ENCODE measurements around a stretch of chr13.

DNA sequence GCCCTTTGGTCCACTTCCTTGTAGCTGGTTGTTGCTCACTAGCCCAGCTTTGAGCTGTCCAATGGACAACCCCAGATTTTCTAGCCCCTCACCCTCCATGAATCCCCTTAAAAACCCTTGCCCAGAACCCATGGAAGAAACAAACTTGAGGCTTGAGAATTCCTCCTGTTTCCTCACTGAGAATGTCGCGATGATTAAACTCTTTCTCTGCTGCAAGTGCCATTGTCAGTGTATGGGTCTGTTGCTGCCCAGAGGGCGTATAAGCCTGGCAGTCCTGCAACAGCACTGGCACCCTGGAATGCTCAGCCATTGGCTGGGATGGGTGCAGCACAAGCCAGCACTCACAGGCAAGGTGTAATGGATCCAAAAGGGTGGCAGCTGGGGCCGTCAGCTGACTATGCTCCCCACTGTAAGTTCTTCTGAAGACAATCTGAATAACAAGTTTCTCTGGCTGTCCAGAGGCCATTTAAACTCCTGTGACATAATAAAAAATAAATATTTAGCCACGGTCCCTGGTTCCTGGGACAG lies 6.2 kb downstream of the EPSTI1 start:
- PRO-cap = no peak

GRCh38 chr13:43045288-43045635 lies 21.9 kb downstream of the DNAJC15 start:
- PRO-cap = no peak

DNA sequence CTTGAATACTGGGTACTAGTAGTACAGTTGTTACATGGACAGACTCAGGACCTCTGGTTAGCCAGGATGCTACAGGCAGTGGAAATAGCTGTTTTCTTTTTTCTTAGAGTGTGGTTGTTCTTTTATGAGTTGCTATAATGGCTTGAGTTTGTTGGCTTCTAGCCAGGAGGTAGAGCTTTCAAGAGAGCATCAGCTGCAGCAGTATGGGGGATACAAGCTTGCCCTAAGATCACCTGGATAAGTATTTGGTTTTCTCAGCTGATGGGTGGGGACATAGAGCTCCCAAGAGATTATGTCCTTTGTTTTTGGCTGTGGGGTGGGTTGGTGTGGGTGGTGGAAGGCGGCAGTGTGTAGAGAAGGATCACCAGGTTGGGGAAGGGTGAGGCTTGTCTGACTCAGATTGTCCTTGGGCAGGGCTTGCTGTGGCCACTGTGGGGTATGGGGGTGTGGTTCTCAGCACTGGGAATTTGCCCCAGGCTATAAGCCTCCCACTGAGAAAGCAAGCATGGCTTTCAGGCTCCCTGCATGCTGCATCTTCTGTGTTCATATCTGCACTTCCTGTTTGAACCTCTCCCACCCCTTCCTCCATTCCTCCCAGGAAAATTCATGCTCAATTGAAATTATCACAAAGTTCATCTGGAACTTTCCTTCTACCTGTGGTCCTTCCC lies 34.8 kb downstream of the DNAJC15 start:
- PRO-cap = no peak

- PRO-cap = no peak
Observed at GRCh38 chr13:43327525-43328065, 304.2 kb downstream of the DNAJC15 start.

GRCh38 chr13:43407072-43407583 lies 379.6 kb downstream of the ENOX1 start:
- PRO-cap = no peak

GRCh38 chr13:43608769-43609140 lies 178.0 kb downstream of the ENOX1 start:
- PRO-cap = no peak

DNA sequence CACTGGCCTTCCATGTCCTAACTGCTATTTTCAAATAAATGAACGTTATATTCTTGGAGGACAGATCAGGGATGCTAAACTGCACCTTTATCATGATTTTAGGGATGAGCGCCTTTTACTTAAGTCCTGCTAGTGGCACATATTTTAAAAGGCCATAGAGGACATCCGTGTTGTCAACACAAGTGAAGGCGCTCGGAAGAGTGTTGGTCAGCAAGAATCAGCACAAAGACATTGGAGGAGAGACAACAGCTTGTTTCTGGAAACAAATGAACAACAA lies 943 bp downstream of the CCDC122 start:
- PRO-cap = bidirectional peak, plus-strand start at position 176 of the sequence, minus-strand start at position 23 of the sequence

DNA sequence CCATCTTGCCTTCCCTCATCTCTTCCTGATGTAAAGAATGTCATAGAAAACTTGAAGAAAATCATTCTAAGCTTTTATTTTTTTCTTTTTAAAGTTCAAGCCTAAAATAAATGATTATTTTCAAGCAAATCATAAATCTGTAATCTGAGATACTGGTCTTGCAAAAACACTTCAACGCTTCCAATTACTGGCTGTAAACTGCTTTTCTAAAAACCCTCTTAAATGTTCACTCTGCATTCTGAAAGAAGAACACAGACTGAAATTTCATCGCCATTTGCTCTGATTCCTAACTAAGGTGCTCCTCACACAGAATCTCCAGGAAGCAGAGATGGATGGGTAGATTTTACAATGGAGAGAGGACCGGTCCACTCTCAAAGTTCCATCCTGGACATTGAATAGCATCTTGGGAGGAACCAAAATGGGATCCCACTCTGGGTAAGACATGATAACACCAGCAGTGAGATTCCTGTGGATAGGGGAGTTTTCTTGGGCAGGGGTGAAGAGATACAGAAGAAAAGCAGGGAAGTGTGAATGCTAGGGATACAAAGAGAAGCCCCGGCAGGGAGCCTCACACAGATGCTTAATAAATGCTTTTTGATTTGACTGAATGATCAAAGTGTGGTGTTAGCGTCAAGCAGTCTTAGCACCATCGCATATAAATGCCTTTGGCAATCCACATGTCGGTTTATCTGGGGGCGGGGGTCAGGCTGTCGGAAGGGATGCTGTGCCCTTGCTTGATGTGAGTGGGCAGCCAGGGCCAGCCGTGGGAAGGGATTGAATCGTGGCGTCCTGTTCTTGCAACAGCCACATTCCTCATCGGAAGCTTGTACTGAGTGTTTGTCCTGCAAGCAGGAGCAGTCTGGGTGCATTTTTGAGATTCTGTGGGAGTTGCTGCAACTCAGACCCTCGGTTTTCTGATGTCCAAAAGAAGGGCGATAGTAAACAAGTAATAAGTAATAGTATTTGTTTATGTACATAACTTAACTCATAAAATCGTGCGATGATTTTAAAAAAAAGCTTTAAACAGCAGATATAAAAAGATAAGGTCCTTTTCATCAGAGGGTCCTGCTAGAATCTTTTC lies 108.4 kb downstream of the SMIM2 start:
- PRO-cap = no peak

DNA sequence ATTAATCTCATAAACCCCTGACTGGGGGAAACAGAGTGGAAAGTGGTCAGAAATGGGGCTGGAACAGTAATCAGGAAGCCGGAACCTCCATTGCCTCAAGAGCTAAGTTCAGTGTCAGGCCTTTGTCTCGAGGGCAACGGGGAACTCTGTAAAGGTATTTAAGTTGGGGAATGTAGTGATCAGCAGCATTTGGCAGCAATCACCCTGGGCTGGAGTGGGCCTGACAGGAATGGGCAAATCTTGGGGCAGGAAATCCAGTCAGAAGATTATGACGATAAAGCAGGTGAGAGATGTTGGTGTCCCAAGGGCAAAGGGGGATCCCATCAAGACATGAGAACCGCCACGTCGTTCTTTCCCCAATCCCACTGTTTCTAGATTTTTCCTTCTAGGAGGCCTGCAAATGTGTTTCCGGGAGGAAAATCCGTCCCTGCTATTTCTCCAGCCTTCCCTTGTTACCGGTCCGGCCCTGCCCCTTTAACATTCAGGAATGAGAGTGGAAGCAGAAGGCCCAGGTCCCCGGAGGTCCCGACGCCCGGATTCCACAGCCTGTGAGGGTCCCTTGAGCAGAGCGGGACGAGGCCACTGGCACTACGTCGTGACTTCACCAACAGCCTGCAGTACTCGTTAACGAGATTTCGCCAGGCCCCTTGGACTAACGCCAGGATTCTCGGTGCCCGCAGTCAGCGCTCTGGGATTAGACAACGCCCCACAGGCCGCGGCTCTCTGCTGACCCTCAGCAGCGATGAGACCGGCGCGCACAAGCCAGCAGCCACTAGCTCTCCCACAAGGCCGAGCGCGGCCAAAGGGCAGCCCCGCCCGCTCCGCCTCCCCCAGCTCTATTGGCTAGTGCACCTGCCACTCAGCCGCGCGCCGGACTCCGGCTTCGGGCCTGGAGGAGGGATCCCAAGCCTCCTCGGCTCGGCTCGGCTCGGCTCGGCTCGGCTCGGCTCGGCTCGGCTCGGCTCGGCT lies 19.6 kb downstream of the SMIM2 start:
- PRO-cap = bidirectional peak, plus-strand start at position 477 of the sequence, minus-strand start at position 735 of the sequence

DNA sequence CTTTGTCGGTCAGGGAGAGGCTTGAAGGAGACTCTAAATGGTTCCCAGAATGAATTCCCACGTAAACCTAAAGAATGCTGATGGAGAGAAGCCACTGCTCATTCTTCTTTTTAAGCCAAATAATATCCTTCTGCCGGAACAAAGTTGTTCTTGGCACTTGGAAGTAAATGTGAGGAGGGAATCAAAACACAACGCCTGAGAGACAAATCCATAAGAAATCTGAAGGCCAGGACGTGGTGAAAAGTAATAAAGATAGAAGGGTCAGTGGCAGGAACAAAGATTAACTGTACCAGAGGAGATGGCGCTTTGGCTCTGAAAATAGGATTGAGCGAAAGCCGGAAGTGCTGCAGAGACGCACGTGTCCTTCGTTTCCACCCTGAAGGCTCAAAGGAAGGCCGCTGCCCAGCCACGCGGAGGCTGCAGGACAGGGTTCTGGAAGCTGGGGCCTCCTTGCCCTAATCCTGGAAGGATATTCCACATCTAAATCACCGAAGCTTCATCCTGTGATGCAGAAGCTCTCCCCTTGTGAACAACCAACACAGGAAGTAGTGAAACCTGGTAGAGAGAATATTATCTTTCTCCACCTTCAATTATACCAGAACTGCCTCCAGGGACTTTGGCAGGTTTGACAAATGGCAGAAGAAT lies 2.1 kb downstream of the SMIM2 start:
- PRO-cap = no peak

- PRO-cap = no peak
Observed at GRCh38 chr13:44191256-44191911, 30.3 kb upstream of the SMIM2 start.

- PRO-cap = no peak
Observed at GRCh38 chr13:44396513-44396843, 22.9 kb downstream of the SERP2 start.

- PRO-cap = no peak
Observed at GRCh38 chr13:44403368-44404006, 29.9 kb downstream of the SERP2 start.

- PRO-cap = no peak
Observed at GRCh38 chr13:44414603-44415324, 41.1 kb downstream of the SERP2 start.

DNA sequence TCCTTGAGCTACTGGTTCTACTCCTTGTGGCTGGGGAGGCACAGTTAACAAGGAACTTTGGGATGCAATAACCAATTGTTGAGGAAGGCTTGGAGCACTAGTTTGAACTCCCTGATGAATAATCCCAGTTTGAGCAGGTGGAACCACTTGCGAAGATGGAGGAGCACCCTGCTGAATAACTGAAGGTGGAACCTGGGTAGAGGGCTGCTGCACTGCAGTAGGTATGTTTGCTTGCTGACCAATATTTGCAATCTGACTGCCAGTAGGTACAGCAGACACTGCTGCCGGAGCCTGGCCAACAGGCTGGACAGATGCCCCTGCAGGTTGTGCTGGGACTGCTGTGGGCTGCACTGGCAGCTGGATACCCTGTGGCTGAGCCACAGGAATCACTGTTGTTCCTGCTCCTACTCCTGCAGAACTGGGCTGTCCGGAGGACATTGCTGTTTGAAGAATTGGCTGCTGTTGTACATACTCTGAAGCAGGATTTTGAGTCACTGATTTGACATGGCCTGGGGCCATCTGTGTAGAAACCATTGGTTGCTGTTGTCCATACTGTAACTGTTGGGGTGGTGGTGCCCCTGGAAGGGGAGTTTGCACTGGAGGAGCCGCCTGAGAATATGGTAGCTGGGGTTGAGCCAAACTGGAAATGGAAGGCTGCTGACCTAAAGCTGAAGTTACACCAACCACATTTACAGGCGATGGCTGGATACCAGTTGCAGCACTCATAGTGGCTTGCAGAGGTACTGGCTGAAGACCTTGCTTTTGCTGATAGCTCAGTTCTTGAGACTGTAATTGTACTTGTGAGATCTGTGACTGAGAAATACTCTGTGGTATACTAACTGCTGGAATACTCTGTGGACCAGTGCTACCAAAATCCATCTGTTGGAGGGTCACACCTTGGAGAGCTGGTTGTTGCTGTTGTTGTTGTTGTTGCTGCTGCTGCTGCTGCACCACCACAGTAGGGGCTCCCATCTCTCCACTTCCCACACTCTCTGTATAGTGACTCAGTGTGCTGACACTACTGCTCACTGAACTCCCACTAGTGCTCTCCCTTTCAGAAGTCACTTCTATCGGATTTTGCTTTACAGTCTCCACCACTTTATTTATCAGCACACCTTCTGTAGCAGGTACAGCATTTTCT lies 2.1 kb downstream of the TSC22D1 start:
- PRO-cap = no peak

GRCh38 chr13:44575579-44576299 lies 391 bp downstream of the TSC22D1 start:
- PRO-cap = bidirectional peak, plus-strand start at chr13:44576194, minus-strand start at chr13:44576059

- PRO-cap = no peak
Observed at GRCh38 chr13:44734354-44734893, 158.3 kb upstream of the TSC22D1 start.

DNA sequence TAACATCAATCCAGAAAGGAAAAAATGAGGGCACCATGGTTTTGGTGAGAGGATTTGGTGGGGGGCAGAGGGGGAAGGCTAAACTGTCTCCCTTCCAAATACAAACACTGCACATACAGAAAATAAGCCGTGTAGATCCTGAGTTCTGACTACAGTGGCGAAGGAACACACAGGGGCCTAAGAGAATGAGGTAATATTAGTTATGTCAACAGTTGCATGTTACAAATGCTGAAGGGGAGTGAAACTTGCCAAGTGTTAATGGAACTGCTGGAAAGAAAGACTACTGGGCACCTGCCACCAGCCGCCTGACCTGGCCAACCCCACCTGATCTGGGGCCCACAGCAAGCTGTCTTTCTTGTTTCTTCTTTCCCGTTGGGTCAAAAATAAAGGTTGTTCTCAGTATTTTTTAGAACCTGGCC lies 183.8 kb upstream of the TSC22D1 start:
- PRO-cap = no peak

- PRO-cap = no peak
Observed at GRCh38 chr13:44853587-44854052, 135.7 kb downstream of the NUFIP1 start.

DNA sequence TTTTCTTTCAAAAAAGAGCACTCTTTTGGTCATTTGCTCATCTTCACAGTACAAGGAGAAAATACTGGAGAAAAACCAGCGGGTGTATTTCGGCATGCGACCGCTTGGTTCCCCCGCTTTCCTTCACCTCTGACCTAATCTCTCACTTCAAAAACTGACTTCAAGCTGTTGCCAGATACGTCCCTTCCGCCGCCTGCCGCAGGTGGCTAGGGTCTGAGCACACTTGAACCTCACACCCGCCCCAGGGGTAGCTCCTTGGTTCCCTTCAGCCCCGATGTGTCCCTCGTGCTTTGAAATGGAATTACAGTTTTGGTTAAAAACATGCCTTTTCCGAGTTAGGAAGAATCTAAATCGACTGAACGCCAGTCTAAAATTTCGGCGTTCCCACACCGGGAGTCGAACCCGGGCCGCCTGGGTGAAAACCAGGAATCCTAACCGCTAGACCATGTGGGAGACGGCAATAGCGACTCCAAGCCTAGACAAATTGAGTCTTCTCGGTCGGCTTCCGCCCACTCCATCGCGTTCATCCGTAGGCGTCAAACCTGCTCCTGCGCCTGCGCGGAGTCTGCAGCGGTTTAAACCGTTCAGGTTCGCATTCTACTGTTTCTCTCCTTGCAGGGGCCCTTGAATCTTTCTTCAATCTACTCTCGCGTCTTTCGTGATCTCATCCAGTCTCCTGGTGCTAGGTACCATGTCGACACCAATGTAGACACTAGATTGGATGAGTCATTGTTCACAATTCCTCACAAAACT lies 71.5 kb downstream of the NUFIP1 start:
- PRO-cap = bidirectional peak, plus-strand start at position 145 of the sequence, minus-strand start at position 131 of the sequence; bidirectional peak, plus-strand start at position 570 of the sequence, minus-strand start at position 454 of the sequence

Measured in endothelial cell (in vitro differentiated cells).